GM23338 (cell line): ENCODE results near the genes ZNF777 and ZNF862.

- PRO-cap = bidirectional peak, plus-strand start at chr7:149126627, minus-strand start at chr7:149126639
- RAMPAGE, long total RNA = no peak
Measured at GRCh38 chr7:149126536-149126784, 336 bp upstream of the ZNF425 start.

GRCh38 chr7:149191788-149192135 is 3.6 kb upstream of the ZNF282 start:
- PRO-cap = no peak
- RAMPAGE, long total RNA = no peak

GRCh38 chr7:149228607-149229088 is 10.8 kb upstream of the ZNF212 start:
- PRO-cap = no peak
- RAMPAGE, long total RNA = no peak

DNA sequence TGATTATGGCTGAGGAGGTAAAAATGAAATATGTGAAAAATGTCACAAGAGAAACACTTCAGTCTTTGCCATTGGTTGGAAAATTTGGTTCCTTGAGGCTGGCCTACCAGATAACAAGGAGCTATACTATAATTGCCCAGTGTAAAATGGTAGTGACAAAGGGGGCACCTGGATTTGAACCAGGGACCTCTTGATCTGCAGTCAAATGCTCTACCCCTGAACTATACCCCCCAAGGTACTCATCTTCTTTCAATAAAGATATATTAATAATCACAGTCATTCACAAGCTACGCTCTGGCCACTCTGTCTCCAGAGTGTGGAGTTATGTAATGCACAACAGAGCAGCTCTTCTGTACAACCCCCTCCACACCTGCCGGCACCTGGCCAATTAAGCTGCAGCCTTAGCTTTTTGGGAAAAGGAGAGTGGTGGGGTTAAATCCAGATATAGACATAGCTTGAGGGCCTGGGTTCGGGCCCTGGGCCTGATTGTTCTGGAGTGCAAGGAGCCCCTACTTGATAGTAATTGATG is 85.2 kb downstream of the ZNF777 start:
- PRO-cap = unidirectional peak, minus-strand start at position 237 of the sequence
- RAMPAGE, long total RNA = no peak

DNA sequence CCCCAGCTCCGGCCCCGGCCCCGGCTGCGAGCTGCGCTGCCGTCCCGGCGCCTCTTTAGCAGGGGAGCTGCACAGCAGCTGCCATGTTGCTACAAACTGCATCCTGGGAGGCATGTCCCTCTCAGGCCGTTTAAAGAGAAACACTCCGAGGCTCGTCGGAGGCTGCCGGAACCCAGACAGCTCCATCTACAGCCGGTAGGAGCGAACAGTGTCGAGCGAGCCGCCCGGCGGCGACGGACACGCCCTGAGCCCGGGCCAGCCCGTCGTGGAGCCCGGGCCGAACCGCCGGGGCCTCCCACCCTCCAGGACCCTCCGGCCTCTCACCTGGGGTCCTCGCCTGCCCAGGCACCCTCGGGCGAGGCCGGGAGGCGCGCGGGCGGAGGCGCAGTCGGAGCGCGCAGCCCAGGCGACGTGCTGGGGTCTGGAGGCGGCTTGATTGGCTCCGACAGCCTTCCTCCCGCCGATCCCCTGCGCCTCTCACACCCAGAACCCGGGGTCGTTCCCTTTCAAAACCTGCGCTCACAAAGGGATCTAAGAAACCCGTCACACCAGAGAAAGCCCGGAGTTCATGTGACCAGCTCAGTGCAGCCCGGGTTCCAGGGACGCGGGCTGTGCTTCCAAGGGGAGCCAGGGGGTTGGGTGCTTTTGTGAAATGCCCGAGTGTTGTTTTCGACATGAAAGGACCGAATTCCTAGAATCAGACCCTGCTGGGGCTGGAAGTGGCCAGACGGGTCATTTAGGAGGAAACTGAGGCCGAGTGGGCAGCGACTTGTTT is at the start of gene ZNF777:
Gene ZNF777 (minus strand): TSS at position 572 of the 775 bp plus-strand sequence.
- PRO-cap = bidirectional peak, plus-strand start at position 257 of the sequence, minus-strand start at position 98 of the sequence; bidirectional peak, plus-strand start at position 551 of the sequence, minus-strand start at position 481 of the sequence
- RAMPAGE, long total RNA = no peak

- PRO-cap = no peak
- RAMPAGE, long total RNA = no peak
Measured at GRCh38 chr7:149495783-149496592, 1.6 kb downstream of the ZNF746 start.

GRCh38 chr7:149496756-149497399 is 731 bp downstream of the ZNF746 start:
- PRO-cap = unidirectional peak, plus-strand start at chr7:149497098
- RAMPAGE, long total RNA = no peak

GRCh38 chr7:149561470-149561857 is 63.9 kb upstream of the ZNF746 start:
- PRO-cap = no peak
- RAMPAGE, long total RNA = no peak

- PRO-cap = no peak
- RAMPAGE, long total RNA = no peak
Measured at GRCh38 chr7:149730184-149730787, 15.5 kb downstream of the KRBA1 start.

DNA sequence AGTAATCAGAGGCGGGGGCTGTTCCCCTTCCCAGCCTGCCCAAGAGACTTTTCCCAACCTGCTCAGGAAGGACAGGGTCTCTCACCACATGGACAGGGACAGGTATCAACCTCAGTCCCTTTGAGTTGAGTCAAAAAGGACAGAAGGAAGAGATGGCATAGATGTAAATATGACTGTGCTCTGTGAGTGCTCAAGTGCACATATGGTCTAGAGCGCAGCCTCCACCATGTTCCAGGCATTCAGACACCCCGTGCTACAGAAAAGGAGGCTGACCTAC is 2.8 kb downstream of the ZNF467 start:
- PRO-cap = no peak
- RAMPAGE, long total RNA = no peak

GRCh38 chr7:149774157-149774666 is 824 bp upstream of the ZNF467 start:
- PRO-cap = no peak
- RAMPAGE, long total RNA = no peak

- PRO-cap = no peak
- RAMPAGE, long total RNA = no peak
Measured at GRCh38 chr7:149791427-149791673, 18.0 kb upstream of the ZNF467 start.

DNA sequence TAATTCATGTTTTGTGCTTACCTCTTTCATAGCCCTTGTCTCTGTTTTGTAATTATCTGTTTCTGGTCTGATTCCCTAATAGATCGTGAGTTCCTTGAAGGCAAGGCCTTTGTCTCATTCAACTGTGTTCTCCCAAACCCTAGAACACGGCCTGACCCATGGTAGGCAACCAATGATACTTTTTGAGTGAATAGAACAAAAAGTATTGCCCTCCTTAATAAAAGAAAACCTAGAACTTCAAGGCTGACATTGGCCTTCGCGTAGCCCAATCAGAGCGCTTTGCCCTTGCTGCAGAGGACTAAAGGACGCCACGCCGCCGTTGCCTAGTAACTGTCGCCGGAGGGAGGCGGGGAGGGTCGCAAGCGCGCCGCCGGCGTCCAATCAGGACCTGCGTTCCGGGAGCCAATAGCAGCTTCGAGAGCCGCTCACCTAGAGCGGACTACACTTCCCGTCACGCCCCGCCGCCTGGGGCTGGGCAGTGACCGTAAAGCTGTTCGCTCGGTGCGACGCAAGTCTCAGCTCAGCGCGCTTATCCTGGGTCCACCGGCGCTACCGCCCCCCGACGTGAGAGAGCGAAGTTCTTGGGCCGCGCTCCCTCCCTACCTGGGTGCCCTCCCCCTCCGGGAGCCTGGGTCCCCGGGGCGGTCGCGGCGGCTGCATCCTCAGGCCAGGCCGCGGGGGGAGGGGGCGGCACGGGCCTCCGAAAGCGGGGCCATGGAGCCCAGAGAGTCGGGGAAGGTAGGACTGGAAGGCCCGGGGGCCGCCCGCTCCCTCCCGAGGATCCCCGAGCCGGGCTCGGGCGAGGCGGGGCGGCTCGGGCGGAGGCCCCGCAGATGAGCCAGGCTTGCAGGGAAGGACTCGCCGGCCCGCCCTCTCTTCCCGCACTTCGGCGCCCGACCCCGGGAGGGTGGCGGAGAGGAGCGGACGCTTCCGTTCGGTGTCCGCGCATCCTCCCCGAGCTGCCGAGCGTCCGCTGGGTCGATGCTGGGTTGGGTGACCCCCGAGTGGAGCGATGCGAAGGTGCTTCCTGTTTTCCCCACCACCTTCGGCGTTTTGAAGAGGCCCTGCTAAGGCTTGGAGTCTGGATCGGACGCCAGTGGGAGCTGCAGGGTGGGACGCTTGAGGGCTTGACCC is at the start of gene ZNF862:
Gene ZNF862 (plus strand): TSS at position 478 of the 1,134 bp plus-strand sequence.
- PRO-cap = unidirectional peak, plus-strand start at position 546 of the sequence; bidirectional peak, plus-strand start at position 884 of the sequence, minus-strand start at position 746 of the sequence; unidirectional peak, minus-strand start at position 1,055 of the sequence
- RAMPAGE, long total RNA = no peak

- PRO-cap = no peak
- RAMPAGE, long total RNA = no peak
Measured at GRCh38 chr7:150196559-150197308, 126.4 kb upstream of the LRRC61 start.

- PRO-cap = bidirectional peak, plus-strand start at chr7:150220095, minus-strand start at chr7:150219933
- RAMPAGE, long total RNA = no peak
Measured at GRCh38 chr7:150219784-150220414, 103.3 kb upstream of the LRRC61 start.

GRCh38 chr7:150312845-150313647 is 10.1 kb upstream of the LRRC61 start:
- PRO-cap = no peak
- RAMPAGE, long total RNA = no peak

GRCh38 chr7:150322812-150322987 is 455 bp upstream of the LRRC61 start:
- PRO-cap = no peak
- RAMPAGE, long total RNA = no peak

DNA sequence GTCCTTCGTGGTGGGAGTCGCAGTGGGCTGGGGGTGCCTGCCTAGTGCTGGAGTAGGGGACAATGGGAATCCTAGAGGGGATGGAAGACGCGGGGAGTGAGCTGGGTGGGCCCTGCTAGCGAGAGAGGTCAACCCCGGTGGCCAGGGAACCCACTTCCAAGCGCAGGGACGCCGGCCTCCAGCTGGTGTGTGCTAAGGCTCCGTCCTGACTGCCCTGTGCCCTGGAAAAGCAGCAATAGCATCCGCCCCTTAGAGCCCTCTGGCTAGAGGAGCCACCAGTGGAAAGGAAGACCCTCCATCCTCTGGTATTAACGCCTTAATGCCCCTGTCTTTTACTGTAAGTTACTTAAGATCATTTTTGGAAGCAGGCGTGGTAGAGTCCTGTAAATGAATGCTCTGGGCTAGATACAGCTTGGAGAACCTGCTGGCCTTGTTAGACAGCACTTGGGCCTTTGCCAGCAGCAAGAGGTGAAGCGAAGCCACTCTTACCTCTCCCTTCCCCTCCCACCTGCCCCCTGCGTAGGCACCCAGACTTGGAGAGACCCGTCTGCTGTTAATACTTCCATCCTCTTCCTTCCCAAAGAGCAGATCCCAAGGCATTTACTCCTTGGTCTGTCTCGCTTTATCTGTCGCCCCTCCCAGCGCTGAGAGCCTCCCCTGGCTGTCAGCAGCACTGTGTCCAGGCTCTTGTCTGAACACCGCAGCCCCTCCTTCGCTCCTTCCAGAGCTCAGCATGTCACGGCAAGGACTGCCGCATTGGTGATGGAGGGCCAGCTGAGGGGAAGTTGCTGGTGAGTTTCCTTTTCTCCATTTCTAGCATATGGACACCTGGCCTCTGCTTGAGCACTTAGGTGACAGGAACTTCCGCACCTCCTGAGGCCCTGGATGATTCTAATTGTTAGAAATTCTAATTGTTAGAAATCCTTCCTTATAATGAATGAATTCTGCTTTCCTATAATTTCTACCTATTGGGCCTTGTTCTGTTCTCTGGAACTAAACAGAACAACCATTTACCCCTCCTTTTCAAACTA is 4.7 kb downstream of the REPIN1 start:
- PRO-cap = no peak
- RAMPAGE, long total RNA = no peak

- PRO-cap = no peak
- RAMPAGE, long total RNA = no peak
Measured at GRCh38 chr7:150382109-150382644, 3.0 kb downstream of the ZNF775 start.

- PRO-cap = no peak
- RAMPAGE, long total RNA = no peak
Measured at GRCh38 chr7:150410181-150411320, 5.1 kb downstream of the ENSG00000284691 start.